Hematopoietic multipotent progenitor cell (in vitro differentiated cells): ENCODE results near the genes ANO2 and CD27.

- CAGE, long polyA plus RNA: no peak
Observed at GRCh38 chr12:5290892-5291158, 141.1 kb upstream of the NTF3 start.

DNA sequence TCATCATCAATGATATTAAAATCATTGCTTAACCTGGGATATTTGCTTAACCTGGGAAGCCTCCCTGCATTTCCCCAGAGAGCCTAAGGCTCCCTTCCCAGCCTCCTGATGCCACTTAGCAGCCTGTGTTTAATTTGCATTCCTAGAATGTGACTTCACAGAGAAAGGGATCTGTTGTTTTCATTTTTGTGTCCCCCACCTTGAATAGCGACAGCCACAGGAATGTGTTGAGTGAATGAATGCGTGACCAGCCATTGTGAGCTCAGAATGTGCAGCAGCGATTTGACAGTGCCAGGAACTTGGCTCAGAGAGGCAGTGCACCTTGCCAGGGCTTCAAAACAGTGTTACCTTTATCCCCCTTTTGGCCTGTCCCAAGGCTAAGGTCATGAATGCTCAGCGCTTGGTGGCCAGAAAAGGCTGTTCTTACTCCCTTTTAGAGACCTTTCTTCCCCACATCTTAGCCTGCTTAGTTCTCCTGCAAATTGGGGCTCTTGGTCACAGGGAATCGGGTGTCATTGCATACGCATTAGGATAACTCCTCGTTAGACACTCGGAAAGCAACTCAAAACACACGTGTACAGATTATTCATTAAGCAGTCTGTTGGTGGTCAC, 9.6 kb downstream of the NTF3 start:
- CAGE, long polyA plus RNA: no peak

DNA sequence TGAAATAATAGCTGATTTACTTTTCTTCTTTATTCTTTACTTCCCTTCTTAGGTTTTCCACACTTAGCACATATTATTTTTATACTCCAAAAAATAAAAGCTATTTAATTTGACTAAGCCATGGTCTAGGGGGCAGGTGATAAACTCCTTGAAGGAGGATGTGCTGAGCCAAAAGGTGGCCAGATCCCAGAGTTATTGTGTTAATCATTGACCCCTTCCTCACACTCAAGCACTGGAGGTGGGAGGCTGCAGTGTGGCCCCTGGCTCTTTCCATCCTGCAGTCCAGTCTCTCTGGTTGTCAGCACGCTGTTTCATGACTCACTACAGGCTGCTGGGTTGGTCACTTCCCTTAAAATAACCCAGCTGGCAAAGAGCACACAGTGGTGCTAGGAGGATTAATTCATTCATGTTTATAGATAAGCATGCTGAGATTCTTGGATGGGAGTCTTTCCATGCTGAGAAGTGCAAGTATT, 228.9 kb downstream of the ANO2 start:
- CAGE, long polyA plus RNA: no peak

- CAGE, long polyA plus RNA: no peak
Observed at GRCh38 chr12:5944515-5945613, at the start of gene ANO2. TSS of gene ANO2 (minus strand) at chr12:5945259.

DNA sequence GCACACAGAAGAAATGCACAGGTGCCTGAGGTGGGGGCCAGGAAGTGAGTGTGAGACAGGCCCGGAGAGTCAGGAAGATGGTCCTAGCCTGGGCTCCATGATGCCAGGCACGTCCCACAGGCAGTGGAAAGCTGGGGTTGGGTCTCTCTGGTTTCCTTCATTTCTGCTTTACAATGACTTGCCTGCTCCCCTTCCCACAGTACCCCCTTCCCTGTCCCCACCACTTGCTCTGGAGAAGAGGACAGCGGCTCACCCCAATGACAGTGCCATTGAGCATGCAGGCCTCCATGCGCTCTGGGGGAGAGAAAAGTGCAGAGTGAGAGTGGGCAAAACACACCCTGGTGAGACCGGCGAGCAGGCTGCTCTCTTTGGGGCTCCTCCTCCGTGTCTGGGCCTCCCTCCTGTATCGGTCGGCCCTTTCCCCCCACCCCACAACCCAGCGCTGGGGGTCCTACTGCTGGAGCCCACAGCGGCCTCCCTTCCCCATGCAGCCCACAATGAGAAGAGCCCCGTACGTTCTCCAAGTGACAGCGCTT, 22.9 kb upstream of the ANO2 start:
- CAGE, long polyA plus RNA: no peak

- CAGE, long polyA plus RNA: no peak
Observed at GRCh38 chr12:6058382-6058941, 66.0 kb downstream of the VWF start.

GRCh38 chr12:6135040-6135304, 10.5 kb upstream of the VWF start:
- CAGE, long polyA plus RNA: no peak

GRCh38 chr12:6161401-6161917, 37.0 kb upstream of the VWF start:
- CAGE, long polyA plus RNA: no peak

- CAGE, long polyA plus RNA: no peak
Observed at GRCh38 chr12:6231519-6231850, 31.3 kb downstream of the CD9 start.

DNA sequence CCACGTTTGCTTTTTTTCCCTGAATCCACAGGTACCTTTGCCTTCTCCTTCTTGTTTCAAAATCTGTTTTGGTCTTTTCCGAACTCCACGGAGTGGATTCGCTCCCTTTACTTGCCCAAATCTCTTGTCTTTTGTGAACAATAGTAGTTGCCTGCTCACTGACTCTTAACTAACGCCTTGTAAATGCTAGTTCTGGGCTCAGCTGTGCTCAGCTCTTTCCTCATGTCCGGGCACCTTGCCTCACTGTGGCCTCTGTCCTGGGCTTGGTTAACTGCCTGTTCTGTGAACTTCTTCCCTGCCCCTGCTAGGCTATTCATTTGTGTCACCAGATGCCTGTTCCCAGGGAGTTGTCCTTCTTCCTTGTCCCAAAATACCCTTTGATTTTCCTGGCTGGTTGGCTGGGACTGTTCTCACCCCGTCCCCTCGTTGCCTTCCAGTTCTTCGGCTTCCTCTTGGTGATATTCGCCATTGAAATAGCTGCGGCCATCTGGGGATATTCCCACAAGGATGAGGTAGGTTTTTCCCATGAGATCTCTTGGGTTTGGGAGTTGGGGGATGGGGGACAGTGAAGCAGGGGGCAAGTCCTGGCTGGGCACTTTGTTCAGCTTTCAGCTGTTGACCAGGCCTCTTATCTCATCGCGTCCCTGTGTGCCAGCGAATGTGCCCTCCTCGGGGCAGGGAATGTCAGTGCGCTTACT, 32.9 kb downstream of the CD9 start:
- CAGE, long polyA plus RNA: no peak

GRCh38 chr12:6237664-6238515, 37.7 kb downstream of the CD9 start:
- CAGE, long polyA plus RNA: no peak

DNA sequence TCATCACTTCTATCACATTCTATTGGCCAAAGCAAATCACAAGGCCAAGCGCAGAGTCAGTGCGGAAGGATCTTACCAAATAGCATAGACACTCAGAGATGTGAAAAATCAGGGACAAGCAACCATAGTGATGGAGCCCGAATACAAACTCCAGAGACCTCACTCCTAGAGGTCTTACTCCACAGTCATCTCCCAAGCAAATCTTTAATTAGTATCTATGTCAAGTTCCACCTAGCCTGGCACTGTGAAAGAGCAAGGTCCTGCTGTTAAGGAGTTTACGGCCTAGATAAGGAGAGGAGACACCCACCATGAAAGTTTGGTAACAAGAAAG, 7.5 kb upstream of the PLEKHG6 start:
- CAGE, long polyA plus RNA: no peak

- CAGE, long polyA plus RNA: no peak
Observed at GRCh38 chr12:6322257-6322690, 11.8 kb downstream of the PLEKHG6 start.

DNA sequence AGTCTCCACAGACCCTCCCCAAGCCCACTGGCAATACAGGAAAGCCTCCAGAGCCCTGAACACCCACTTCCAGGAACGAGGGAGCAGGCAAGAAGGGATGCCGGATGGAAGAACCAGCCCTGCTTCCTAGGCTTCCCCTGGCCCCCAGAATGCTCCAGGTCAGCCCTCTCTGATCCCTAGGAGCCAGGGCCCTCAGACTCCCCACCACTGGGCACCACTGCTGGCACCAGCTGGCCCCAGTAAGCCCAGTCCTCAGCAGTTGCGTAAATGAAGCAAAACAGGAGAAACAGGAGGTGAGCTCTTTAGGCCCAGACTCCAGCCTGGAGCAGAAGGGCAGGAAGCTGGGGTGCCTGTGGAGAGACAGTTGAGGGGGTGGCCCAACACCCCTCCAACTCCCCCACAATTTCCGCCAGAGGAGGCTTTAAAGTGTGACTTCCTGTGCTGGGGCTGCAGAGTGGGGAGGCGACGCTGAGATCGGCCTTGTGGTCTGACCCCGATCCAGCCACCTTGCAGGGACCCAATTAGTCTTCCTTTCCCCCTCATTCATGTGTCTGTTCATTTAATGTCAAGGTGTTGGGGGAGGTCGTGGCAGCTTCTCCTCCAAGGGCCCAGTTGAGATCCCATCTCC, 4.8 kb downstream of the TNFRSF1A start:
- CAGE, long polyA plus RNA: no peak

- CAGE, long polyA plus RNA: no peak
Observed at GRCh38 chr12:6368600-6368966, 6.8 kb downstream of the SCNN1A start.

DNA sequence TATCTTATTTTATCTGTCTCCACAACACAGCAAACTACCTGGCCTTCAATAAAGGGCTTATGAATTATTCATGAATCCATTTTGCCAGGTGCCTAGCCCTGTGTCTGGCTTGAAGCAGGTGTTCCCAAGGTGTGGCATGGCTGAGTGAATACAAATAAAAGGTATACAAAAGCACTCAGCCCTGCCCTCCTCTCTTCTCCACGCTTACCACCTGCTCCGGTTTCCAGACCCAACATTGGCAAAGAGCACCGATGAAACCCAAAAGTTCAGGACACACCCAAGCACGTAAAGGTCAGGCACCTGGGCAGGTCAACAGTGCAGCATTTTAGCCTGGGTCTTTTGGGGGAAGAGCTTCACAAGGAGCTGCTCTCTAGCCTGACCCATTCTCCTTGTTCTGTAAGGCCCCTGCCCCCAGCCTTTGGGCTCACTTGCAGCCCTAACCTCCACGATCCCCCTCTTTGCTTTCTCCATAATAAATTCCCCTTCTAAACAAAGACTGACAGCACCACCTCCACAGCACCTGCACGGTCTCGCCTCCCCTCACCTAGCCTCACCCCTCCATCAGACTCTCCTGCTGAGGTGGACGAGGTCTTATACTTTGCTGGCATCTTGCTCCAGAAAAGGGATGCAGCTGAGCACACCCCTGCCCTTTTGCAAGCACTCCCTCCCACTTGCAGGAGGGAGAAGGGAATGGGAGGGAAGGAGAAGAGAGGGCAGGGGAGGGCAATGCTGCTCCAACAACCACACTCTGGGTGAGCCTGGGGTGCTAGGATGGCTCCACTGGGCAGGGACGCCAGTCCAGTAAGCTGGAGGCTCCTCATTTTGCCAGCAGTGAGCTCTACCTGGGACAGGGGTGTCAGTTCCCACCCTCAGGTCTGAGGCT, 1.7 kb downstream of the SCNN1A start:
- CAGE, long polyA plus RNA: no peak

DNA sequence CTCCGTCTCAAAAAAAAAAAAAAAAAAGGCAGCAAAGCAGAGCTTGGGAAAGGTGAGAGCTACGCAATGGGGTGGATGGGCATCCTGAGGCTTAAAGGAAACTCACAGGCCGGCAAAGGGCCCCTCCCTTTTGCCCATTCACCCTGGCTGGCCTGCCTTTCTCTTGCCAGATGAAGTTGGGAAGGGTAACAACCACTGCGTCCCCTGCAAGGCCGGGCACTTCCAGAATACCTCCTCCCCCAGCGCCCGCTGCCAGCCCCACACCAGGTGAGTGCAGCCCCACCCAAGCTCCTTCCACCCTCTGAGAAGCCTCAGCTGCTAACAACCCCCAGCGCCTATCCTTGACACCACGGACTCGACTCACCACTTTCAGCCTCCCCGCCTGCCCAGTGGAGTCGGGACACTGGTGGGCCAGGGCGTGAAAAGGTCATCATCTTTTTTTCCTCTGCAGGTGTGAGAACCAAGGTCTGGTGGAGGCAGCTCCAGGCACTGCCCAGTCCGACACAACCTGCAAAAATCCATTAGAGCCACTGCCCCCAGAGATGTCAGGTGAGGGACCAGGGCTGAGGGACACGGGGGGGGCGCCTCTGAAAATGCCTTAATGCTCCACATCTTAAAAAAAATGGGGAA, 2.0 kb downstream of the LTBR start:
- CAGE, long polyA plus RNA: no peak

DNA sequence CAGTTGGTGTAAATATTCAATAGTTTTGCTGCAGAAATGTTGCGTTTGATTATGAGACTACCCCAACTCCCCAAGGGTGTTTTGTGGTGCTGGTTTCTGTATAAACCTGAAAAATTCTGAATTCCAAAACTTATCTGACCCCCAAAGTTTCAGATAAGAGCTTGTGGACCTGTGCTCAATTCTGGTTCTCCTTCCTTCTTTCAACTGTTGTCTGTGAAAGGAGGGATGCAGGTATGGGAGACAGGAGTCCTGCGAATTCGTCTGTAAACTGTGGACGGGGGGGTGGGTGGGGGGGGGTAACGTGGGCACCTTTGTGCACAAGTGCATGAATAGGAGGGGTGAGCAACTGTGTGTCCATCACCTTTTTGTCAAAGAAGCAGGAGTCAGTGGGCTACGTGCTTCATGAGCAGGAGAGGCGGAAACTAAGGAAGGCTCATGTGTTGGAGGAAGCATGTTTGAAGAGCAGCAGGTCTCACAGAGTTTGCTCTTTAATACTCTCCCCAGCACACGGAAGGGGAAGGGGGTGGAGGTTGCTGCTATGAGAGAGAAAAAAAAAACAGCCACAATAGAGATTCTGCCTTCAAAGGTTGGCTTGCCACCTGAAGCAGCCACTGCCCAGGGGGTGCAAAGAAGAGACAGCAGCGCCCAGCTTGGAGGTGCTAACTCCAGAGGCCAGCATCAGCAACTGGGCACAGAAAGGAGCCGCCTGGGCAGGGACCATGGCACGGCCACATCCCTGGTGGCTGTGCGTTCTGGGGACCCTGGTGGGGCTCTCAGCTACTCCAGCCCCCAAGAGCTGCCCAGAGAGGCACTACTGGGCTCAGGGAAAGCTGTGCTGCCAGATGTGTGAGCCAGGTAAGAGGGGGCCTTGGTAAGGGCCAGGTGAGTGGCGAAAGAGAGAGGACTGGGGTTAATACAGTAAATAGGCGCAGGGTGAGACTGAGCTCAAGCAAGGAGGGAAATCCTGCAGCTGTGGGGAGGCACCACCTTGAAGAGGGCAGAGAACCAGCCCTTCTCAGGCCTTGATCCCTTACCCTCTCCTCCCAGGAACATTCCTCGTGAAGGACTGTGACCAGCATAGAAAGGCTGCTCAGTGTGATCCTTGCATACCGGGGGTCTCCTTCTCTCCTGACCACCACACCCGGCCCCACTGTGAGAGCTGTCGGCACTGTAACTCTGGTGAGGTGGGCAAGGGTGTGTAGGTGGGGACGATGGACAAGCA, at the start of gene CD27:
CD27 (plus strand) TSS at position 579 of the 1,222 bp plus-strand sequence.
- CAGE, long polyA plus RNA: no peak

GRCh38 chr12:6450820-6451891, 686 bp upstream of the TAPBPL start:
- CAGE, long polyA plus RNA: start-site peak on the minus strand at chr12:6451360-6451381, 16 reads; start-site peak on the minus strand at chr12:6451499-6451609, 222 reads

DNA sequence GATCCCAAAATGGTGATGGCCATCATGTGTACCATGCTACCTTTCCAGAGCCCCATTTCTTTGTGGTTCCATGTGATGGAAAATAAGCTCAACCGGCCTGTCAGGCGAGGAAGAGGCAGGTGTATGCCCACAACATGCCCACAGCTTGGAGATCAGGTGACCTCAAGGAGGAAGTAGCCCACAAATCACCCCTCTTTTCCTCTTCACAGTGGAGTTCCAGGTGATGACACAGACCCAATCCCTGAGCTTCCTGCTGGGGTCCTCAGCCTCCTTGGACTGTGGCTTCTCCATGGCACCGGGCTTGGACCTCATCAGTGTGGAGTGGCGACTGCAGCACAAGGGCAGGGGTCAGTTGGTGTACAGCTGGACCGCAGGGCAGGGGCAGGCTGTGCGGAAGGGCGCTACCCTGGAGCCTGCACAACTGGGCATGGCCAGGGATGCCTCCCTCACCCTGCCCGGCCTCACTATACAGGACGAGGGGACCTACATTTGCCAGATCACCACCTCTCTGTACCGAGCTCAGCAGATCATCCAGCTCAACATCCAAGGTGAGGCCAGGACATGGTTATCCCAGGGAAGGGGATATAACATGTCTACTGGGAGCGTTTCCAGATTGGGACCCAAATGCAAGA, 5.5 kb downstream of the TAPBPL start:
- CAGE, long polyA plus RNA: no peak